Progenitor cell of endocrine pancreas (in vitro differentiated cells): ENCODE measurements around the genes RGS8 and NPL.

DNA sequence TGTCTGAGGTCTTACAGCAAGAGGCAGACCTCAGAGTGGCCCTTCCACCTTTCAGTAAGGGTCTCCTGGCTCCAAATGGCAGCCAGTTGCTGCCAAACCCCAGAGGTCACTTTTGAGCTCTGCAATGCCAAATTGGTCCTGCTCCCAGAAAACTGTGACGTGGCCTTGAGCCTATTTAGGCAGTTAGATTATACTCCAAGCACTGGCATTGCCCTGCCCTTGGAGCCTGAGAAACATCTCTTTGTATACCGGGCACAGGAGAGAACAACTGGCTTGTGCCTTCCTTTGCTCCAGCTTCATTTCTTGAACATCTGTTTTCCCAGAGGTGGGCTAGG is 134.5 kb downstream of the IER5 start:
- PRO-cap = no peak

GRCh38 chr1:182056584-182057069 is 4.9 kb downstream of the ZNF648 start:
- PRO-cap = no peak

DNA sequence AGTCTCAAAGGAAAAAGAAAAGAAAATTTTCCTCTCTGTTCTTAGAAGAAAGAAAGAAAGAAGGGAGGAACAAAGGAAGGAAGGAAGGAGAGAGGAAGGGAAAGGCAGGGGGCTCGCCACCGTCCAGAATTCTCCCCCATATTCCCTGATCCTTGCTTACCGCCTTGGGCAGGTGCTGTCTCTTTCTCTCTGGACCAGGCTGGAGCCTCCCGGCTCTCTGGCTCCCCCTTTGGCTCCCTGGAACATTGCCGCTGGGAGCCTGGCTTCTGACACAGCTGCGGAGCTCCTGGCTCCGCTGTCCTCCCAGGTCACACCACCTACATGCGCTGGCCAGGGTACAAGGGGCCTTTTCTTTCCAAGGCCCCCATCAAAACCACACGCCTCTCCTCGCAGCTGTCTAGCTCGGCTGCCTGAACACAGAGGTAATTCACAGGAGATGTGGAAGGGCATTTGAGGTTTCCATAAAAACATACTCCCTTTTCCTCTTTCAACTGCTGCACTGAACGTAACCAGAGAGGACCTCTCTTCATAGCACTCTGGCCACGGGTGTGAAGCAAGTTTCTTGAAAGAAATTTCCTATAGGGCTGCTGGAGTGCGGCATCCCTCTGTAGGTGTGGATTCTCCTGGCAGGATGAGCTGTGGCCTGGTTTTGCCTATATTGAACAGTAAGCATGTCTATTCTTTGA is 7.5 kb upstream of the ZNF648 start:
- PRO-cap = no peak

DNA sequence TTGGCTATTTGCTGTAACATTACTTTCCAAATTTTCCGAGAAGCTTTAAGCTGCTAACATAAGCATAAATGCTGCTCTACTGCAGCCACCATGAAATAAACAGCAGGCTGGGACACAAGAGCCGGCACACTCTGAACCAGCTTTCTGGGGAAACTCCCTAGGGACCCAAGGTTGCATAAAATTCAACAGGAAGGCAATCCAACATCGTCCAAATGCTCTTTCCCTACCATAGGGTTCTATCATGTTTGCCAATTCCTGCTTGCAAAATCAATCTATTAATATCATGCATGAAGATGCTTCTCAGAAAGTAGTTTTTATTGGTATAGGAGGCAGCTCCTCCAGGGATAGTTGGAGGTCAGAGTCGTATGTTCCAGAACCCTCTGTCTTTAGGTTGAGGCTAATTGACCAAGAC is 136.1 kb upstream of the ZNF648 start:
- PRO-cap = no peak

GRCh38 chr1:182206785-182207247 is 145.3 kb upstream of the ZNF648 start:
- PRO-cap = no peak

DNA sequence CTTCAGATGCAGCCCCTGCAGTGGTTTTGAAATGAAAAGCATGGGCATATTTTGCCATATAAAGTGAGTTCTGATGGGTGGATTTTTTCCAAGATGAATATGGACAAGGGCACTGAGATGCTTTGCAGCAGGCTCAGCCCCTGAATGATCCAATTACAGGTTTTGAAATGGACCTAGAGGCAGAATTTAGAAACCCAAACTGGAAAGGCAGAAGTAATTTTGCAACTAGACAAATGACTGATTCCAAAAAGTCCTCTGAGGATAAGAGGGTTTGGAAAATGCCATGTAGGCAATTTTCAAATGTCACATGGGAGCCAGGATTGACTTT is 148.8 kb upstream of the ZNF648 start:
- PRO-cap = no peak

GRCh38 chr1:182288702-182289373 is 102.8 kb downstream of the GLUL start:
- PRO-cap = no peak

DNA sequence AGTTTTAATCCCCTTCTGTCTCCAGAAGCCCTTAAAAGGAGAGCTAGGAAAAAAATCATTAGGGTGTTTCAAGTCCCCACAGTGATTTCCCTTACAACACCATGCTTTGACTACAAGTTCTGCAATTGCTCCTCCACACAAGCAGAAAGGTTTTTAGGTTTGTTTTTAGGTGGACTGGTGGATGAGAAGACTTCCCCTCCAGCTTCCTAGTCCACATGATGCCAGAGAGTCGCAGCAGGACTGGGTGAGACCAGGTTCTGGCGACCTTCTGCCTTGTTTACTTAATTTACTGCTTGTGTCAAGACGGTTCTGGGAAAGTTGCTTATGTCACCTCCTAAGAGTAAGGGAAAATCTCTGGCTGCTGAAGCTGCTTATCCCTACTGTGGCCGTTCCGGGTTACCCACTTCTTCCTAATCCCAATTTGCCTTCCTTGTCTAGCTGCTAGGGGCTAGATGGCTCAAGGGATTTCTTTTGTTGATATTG is 76.4 kb downstream of the GLUL start:
- PRO-cap = no peak

- PRO-cap = no peak
Observed at GRCh38 chr1:182460504-182460995, 10.6 kb downstream of the RGSL1 start.

DNA sequence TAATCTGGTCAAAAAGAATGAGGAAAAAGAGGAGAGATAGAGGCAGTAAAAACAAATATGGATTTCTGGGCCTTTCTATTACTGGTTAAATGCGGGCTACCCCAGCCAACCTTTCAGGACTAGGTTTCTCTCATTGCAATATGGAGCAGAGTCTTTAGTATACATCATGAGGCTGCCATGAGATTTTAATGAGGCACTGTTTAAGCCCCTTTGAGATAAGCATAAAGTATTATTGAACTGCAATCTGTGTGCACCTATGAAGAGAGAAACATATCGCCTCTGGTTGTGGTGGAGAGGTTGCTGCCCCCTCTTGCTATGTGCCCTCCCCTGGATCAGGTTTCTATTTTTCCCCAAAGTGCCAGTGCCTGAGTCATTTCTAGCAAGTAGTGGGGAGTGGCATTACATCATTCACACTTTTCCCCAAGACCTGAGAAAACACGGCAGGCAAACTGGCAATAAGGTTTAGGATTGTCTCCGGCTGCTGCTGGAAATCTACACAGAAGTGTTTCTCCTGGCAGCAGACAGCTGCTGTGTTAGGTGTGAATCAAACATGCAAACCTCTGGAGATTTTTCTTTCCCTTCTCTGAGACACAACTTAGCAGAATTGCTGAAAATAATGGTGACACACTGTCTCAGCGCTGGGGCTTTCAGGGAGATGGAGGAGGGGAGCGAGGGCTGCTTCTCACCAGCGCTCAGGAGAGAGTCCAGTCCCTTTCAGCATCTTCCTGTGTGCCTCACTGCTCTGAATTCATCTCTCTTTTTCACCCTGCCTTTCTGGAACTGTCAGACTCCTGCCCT is 13.6 kb upstream of the RGS16 start:
- PRO-cap = no peak

- PRO-cap = no peak
Observed at GRCh38 chr1:182684270-182684915, at the start of gene RGS8. TSS of gene RGS8 (minus strand) at chr1:182684587.

DNA sequence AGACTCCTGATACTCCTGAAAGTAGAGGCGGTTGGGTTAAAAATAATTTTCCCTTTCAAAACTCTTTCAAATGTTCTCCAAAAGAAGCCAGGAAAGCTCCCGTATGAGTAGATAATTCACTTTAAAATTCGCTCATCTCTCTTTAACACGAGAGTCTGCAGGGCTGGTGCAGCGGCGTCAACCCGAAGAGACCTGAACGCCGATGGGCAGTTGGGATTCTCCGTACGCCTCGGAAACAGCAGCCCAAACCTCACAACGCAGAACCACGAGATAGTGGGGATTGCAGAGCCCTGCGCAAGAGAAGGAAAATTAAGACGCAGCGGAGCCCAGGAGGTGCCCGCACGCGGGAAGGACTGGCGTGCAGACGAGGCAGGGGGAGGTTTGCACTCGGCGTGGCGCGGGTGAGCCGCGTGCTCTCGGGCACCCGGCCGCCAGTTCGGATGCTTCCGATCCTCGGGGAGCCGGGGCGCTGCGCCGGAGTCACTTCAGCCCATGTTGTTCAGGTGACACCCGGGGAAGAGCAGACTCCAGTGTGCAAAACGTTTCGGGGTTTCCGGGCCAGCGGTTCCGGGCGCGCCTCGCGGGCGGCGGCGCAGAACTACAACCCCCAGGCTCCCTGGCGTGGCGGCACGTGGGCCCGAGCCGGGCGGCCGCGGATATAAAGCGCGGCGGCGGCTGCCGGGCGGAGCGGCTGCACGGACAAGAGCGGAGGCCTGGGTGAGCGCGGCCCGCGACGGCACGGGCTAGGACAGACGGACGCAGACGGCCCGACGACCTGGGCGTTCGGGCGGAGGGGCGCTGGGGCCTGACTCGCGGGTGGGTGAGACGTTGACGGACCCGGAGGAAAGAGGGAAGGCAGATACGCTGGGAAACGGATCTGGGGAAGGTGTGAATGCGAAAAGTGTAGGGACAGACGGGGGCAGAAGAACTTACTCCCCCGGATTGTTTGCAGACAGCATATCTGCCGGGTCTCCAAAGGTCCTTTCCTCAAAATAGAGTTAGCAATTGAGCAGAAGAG is at the start of gene NPL:
NPL (plus strand) TSS at position 685 of the 1,018 bp plus-strand sequence.
- PRO-cap = unidirectional peak, plus-strand start at position 685 of the sequence

DNA sequence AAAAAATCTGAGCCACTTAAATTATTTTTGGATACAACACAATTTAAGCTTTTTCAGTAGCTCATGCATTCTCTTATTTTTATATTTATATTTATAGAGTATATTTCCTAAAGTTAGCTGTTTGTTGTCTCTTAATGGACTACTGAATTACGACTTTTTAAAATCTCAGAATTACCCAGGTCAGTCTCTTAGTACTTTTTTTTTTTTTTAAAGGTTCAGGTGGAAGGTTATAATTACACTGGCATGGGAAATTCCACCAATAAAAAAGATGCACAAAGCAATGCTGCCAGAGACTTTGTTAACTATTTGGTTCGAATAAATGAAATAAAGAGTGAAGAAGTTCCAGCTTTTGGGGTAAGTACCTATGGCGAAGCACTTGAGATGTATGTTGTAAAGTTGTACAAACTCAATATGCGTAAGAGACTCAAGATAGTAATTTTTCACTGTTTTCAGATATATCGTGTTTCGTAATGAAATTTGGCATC is 4.0 kb downstream of the DHX9 start:
- PRO-cap = no peak

GRCh38 chr1:182872175-182873022 is 33.3 kb downstream of the DHX9 start:
- PRO-cap = no peak

GRCh38 chr1:182878749-182879584 is 39.8 kb downstream of the DHX9 start:
- PRO-cap = no peak

GRCh38 chr1:182887919-182888435 is 48.8 kb downstream of the DHX9 start:
- PRO-cap = no peak

DNA sequence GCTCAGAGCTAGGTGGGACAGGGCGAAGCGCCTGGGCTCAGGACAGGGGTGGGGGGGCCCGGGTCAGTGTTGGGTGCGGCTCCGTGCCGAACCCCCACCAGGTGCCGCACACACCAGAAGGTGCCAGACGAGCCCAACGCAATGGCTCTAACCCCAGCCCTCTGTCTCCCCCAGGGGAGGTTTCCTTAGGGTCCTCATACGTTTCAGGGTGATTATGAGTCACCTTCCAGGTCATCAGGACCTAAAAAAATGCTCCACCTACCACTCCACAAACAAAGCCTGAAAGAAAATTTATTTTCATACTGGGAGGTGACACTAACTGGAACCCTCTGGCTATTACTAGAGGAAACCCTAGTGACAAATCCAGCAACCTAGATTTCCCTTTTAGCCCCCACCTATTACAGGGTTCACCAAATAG is 414 bp upstream of the SHCBP1L start:
- PRO-cap = no peak

- PRO-cap = no peak
Observed at GRCh38 chr1:183024665-183024996, 1.4 kb downstream of the LAMC1 start.

- PRO-cap = no peak
Observed at GRCh38 chr1:183134534-183135457, 51.3 kb upstream of the LAMC2 start.

DNA sequence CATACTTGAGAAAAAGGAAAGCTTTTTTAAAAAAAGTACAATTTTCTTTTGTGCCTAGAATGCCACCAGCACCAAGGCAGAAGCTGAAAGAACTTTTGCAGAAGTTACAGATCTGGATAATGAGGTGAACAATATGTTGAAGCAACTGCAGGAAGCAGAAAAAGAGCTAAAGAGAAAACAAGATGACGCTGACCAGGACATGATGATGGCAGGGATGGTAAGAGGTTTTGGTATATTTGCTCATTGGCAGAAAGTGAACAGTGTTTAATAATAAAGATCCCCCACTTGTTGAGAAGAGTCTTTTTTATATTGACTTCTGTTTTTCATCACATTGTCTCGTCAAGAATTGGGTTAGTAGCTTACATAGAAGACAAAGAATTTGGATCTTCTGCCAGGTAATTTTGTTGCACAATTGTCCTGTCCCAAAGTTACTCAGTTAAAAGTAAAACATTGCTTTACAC is 48.4 kb upstream of the LAMC2 start:
- PRO-cap = no peak